ENCODE data around the gene CASR.

GRCh38 chr3:120615718-120616189 lies 19.6 kb downstream of the NDUFB4 start:
- RRBS, result no CpG with 5 or more reads among the region's 7 CpGs

GRCh38 chr3:120719073-120719885 lies 23.0 kb downstream of the RABL3 start:
- RRBS, result no CpG with 5 or more reads among the region's 20 CpGs

- RRBS, result no CpG with 5 or more reads among the region's 7 CpGs
These were observed 35.4 kb upstream of the HCLS1 start for GRCh38 chr3:121695954-121696701.

DNA sequence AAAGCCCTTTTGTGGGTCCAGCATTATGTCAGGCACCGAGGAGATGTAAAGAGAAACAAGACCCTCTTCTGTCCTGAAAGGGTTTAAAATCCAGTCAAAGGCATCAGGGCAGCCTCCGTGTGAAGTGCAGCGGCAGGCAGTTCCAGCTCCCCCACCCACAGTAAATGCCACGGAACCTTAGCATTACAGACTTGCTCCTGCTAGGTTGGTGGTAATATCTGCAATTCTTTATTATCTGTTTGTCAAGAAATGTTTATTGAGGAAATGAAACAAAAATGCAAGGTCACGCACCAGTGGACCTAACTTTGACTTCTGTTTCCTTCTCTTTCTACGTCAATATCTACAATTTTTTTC lies 19.1 kb downstream of the ILDR1 start:
- RRBS, result no CpG with 5 or more reads among the region's 6 CpGs

DNA sequence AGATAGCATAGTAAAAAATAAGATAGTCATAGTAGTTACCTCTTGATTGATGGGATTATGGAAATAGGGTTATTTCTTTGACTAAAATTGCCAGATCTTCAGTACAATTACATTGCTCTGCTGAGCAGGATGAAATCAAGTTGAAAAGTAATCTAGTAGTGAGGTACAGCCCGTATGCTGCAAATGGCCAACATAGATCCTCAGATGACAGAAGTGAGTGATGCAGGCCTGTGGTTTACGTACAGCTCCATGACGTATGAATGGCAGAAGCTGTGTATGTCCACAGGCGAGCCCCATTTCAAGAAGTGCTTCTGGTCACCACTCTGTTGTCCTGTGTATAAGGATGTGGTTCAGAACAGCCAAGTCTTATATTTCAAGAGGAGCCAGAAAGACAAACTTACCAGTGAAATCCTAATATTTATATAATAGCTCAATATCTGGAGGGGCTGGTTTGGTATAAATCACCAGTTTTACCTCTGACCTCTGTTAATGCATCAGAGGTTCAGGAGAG lies 9.2 kb downstream of the CD86 start:
- RRBS, result no CpG with 5 or more reads among the region's 4 CpGs

DNA sequence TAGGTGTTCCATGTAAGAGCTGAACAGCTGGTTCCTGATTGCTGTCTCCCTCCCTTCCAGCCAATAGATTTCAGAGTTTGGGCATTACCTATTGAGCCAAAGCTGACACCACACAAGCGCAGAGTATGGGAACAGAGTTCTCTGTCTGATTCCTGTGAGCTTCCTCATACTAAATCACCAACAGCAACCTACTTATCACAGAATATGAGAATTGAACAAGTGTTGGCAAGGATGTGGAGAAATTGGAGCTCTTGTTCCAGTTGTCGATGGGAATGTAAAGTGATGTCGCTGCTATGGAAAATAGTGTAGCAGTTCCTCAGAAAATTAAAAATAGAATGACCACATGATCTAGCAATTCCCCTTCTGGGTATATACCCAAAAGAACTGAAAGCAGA lies 33.3 kb downstream of the CD86 start:
- RRBS, result no CpG with 5 or more reads among the region's 3 CpGs

- RRBS, result 4% methylated on average over 16 of the region's 38 CpGs
These were observed at the start of gene CASR for GRCh38 chr3:122183533-122184170. CASR (plus strand) TSS chr3:122183668.

GRCh38 chr3:122646185-122647003 lies 34.2 kb upstream of the PARP14 start:
- RRBS, result no CpG with 5 or more reads among the region's 4 CpGs

GRCh38 chr3:122799924-122800916 lies 5.4 kb downstream of the SLC49A4 start:
- RRBS, result no CpG with 5 or more reads among the region's 5 CpGs

GRCh38 chr3:122802068-122803046 lies 7.5 kb downstream of the SLC49A4 start:
- RRBS, result no CpG with 5 or more reads among the region's 7 CpGs

- RRBS, result no CpG with 5 or more reads among the region's 17 CpGs
These were observed 71.5 kb downstream of the SEMA5B start for GRCh38 chr3:122955845-122956625.

GRCh38 chr3:122969468-122969983 lies 58.0 kb downstream of the SEMA5B start:
- RRBS, result no CpG with 5 or more reads among the region's 6 CpGs

DNA sequence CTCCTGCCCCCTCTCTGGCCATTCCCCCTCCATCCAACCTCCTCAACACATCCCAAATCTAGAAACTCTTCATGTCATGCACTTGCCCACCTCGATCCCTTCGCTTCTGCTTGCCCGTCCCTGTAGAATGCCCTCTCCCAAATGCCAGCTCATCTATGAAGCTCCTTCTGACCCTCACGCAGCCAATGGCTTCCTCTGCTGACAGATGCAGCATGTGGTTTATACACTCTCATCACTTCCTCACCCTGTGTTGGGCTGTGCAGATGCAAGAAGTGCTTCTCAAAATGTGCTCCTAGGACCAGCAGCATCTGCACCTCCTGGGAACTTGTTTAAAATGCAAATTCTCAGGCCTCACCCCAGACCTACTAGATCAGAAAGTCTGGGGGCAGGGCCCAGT lies 51.7 kb downstream of the SEMA5B start:
- RRBS, result no CpG with 5 or more reads among the region's 4 CpGs

DNA sequence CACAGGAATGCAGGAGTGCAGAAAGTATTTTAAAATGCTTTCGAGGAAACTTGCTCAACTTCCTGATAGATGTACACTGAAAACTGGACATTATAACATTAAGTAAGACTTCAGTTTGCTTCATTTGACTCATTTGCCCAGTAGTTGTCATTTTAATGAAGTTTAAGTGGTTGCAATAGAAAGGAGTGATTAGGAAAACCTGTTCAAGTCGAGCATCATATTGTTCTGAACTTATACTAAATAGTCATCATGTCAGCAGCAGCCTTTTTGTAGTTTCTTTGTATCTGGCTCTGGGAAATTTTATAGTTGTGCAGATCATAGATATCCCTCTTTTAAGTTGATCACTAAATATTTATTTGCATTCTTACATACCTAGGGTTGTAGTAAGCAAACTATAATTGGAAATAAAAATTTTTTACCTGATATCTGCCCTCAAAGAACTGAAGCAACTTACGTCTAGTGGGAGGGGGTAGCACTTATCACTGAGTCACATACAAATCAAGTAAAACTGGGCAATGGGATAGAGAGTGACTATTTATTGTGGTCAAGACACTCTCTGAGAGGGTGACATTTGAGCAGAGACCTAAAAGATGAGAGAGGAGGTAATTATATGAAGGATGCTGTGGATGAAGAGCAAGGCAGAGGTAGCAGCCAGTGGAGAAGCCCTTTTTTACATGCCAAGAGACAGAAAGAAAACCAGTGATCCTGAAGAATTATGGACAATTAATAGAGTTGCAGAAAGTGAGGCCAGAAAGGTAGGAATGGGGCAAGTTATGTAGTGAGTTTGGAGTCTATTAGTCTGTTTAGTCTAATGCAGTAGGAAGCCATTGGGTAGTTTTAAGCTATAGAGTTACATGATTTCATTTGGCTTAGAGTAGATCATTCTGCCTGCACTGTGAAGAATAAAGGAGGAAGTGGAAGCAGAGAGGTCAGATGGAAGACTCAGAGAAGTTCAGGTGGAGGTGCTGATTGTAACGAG lies 7.8 kb downstream of the SEC22A start:
- RRBS, result no CpG with 5 or more reads among the region's 4 CpGs

- RRBS, result no CpG with 5 or more reads among the region's 12 CpGs
These were observed 82.5 kb downstream of the SEC22A start for GRCh38 chr3:123284231-123284631.

DNA sequence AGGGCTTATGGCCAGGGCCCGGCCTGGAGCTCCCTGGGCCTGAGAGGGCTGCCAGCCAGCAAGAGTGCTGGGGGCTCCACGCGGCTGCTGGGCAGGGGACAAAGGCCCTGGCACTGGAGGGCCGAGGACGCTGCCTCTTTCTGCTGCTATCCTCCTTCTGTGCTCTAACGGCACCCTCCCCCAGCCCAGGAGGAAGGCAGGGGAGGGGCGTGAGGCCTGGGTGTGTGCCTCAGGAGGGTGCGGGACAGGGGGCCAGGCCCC lies 115.6 kb downstream of the ADCY5 start:
- RRBS, result no CpG with 5 or more reads among the region's 8 CpGs

- RRBS, result no CpG with 5 or more reads among the region's 6 CpGs
These were observed 73.8 kb downstream of the ADCY5 start for GRCh38 chr3:123375083-123375567.

- RRBS, result 2% methylated on average over 54 of the region's 93 CpGs
These were observed 972 bp upstream of the ADCY5 start for GRCh38 chr3:123449526-123450597.

Measured in GM12891 (cell line).